ENCODE results near the gene LHX5.

DNA sequence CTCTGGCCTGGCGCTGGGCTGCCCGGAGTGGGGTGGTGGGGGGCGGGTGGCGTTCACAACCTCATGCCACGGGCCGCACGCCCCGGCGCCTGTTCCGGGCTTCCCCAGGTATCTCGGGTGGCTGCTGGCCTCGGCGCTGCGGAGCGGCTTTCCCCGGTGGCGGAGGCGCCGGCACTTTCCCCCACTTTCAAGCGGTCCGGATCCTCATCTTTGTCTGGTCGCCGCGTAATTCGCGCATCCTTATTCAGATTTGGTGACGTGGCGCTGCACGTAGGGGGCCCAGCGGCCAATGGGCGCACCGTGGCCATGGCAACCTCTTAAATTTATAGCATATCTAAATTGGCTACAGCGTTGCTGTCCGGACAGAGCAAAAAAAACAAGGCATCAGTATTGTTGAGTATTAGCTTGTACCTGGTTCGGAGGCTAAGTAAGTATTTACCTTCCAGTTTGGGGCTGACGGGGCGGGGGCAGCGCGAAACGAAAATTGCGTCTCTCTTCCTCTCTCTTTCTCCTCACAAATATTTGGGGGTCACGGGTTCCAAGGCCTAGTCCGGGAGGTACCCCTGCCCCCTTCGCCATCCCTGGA, at the start of gene LHX5:
Gene LHX5 (minus strand): TSS at position 216 of the 586 bp plus-strand sequence.
- RAMPAGE, long total RNA = no peak
- RRBS, 2 experiments = 18 to 29% methylated on average over 15 of the region's 44 CpGs
CAGE:
- cytosol, long polyA minus RNA = no peak
- cytosol, long polyA plus RNA = no peak
- long polyA plus RNA = no peak
- nucleolus, long total RNA = no peak
- nucleus, long polyA plus RNA = no peak
- nucleus, long total RNA = no peak

DNA sequence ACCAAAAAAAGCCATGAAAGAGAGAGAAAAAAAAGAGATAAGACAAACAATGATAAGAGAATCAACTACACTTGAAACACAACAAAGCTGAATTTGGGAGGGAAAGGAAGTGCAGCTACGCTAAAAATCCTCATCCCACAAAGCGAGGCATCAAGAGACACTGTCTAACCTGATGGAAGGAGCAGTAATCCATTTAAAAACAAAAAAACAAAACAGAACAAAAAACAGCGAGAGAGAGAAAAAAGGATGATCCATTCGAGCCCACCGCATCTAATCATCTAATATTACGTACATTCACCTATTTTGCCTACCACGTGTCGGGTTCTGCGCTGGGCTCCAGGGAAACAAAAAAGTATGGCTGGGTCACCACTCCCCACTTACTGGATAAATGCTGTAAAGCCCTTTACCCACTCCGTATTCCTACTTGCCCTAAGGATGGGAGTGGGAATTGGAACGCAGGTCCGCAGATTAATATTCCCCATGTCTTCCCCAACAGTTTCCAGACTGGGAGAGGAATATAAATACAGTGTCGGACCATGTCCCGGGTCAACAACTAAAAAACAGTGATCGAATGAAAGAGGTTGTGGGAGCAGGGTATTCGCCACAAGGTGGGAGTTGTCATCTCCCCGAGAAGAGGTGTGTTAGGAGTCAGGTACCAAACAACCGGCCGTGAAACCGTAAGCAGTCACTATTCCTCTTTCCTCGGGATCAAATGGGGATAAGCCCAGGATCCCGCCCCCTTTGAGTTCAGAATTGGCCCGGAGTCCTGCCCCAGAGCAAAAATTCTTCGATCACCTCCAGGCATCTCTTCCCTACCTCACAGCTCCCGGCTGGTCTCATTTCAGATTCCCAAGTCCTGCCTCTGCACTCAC, 569 bp downstream of the RBM19 start:
- RAMPAGE, long total RNA = no peak
- RRBS, 2 experiments = 2% methylated on average over 7 to 9 of the region's 25 CpGs
CAGE:
- cytosol, long polyA minus RNA = no peak
- cytosol, long polyA plus RNA = no peak
- long polyA plus RNA = no peak
- nucleolus, long total RNA = no peak
- nucleus, long polyA plus RNA = no peak
- nucleus, long total RNA = no peak

- RAMPAGE, long total RNA = no peak
- RRBS, 2 experiments = no CpG with 5 or more reads among the region's 39 CpGs
CAGE:
- cytosol, long polyA minus RNA = no peak
- cytosol, long polyA plus RNA = no peak
- long polyA plus RNA = no peak
- nucleolus, long total RNA = no peak
- nucleus, long polyA plus RNA = no peak
- nucleus, long total RNA = no peak
Measured at GRCh38 chr12:114669147-114669913, 14.6 kb downstream of the TBX3 start.

GRCh38 chr12:114681249-114682011, 2.5 kb downstream of the TBX3 start:
- RAMPAGE, long total RNA = no peak
- RRBS, 2 experiments = no CpG with 5 or more reads among the region's 15 CpGs
CAGE:
- cytosol, long polyA minus RNA = no peak
- cytosol, long polyA plus RNA = no peak
- long polyA plus RNA = no peak
- nucleolus, long total RNA = no peak
- nucleus, long polyA plus RNA = no peak
- nucleus, long total RNA = no peak

GRCh38 chr12:114933356-114933710, 249.4 kb upstream of the TBX3 start:
- RAMPAGE, long total RNA = no peak
- RRBS, 2 experiments = no CpG with 5 or more reads among the region's 2 CpGs
CAGE:
- cytosol, long polyA minus RNA = no peak
- cytosol, long polyA plus RNA = no peak
- long polyA plus RNA = no peak
- nucleolus, long total RNA = no peak
- nucleus, long polyA plus RNA = no peak
- nucleus, long total RNA = no peak

DNA sequence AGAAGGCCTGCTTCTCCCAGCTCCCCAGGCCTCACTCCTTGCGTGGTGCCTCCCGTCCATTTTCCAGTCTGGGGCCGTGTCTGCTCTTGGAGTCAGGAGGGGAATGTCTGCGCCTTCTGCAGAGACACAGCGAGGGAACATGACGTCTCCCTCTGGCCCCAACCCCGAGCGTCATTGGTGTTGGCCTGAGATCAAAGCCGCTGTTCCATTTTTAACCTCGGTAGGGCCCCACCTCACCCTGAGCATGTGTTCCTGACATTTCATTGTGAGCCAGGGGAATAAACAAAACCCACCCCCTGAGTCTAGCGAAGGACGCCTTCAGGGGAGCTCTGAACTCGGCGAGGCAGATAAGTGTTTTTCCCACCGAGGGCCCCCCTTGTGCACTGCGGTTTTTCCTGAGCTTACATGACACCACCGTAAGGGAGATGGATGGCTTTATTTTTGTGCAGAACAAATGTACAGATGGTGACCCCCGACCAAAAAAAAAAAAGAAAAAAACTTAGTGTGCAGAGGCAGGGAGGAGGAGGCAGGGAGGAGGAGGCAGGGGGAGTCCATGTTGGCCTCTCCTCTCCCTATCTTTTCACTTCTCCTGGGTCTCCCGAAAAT, 269.0 kb upstream of the TBX3 start:
- RAMPAGE, long total RNA = no peak
- RRBS, 2 experiments = no CpG with 5 or more reads among the region's 19 CpGs
CAGE:
- cytosol, long polyA minus RNA = no peak
- cytosol, long polyA plus RNA = no peak
- long polyA plus RNA = no peak
- nucleolus, long total RNA = no peak
- nucleus, long polyA plus RNA = no peak
- nucleus, long total RNA = no peak

GRCh38 chr12:115758749-115759448, 518.6 kb downstream of the MED13L start:
- RAMPAGE, long total RNA = no peak
- RRBS, 2 experiments = no CpG with 5 or more reads among the region's 8 CpGs
CAGE:
- cytosol, long polyA minus RNA = no peak
- cytosol, long polyA plus RNA = no peak
- long polyA plus RNA = no peak
- nucleolus, long total RNA = no peak
- nucleus, long polyA plus RNA = no peak
- nucleus, long total RNA = no peak

- RAMPAGE, long total RNA = no peak
- RRBS, 2 experiments = no CpG with 5 or more reads among the region's 8 CpGs
CAGE:
- cytosol, long polyA minus RNA = no peak
- cytosol, long polyA plus RNA = no peak
- long polyA plus RNA = no peak
- nucleolus, long total RNA = no peak
- nucleus, long polyA plus RNA = no peak
- nucleus, long total RNA = no peak
Measured at GRCh38 chr12:115982893-115983765, 294.4 kb downstream of the MED13L start.

GRCh38 chr12:116005493-116006306, 271.8 kb downstream of the MED13L start:
- RAMPAGE, long total RNA = no peak
- RRBS, 2 experiments = no CpG with 5 or more reads among the region's 8 CpGs
CAGE:
- cytosol, long polyA minus RNA = no peak
- cytosol, long polyA plus RNA = no peak
- long polyA plus RNA = no peak
- nucleolus, long total RNA = no peak
- nucleus, long polyA plus RNA = no peak
- nucleus, long total RNA = no peak

GRCh38 chr12:116123130-116124265, 154.0 kb downstream of the MED13L start:
- RAMPAGE, long total RNA = no peak
- RRBS, 2 experiments = no CpG with 5 or more reads among the region's 12 CpGs
CAGE:
- cytosol, long polyA minus RNA = no peak
- cytosol, long polyA plus RNA = no peak
- long polyA plus RNA = no peak
- nucleolus, long total RNA = no peak
- nucleus, long polyA plus RNA = no peak
- nucleus, long total RNA = no peak

DNA sequence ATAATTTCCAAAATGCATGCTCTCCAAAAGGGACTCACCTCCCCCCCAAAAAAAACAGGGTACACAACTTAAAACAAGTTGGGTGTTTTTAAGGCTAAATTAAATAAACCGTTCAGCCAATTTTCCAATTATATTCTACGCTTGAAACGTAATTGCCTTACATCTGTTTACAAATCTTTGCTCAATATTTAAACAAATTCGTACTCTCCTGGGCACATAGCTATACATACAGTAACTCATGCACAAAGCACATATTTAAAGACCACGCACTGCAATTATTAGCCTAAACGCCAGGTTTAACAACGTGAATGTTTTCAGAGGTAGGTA, 1.8 kb downstream of the MED13L start:
- RAMPAGE, long total RNA = no peak
- RRBS, 2 experiments = no CpG with 5 or more reads among the region's 7 CpGs
CAGE:
- cytosol, long polyA minus RNA = no peak
- cytosol, long polyA plus RNA = no peak
- long polyA plus RNA = no peak
- nucleolus, long total RNA = no peak
- nucleus, long polyA plus RNA = no peak
- nucleus, long total RNA = no peak

GRCh38 chr12:116506221-116507011, 52.8 kb upstream of the MAP1LC3B2 start:
- RAMPAGE, long total RNA = no peak
- RRBS, 2 experiments = no CpG with 5 or more reads among the region's 25 CpGs
CAGE:
- cytosol, long polyA minus RNA = no peak
- cytosol, long polyA plus RNA = no peak
- long polyA plus RNA = no peak
- nucleolus, long total RNA = no peak
- nucleus, long polyA plus RNA = no peak
- nucleus, long total RNA = no peak

- RAMPAGE, long total RNA = no peak
- RRBS, 2 experiments = no CpG with 5 or more reads among the region's 9 CpGs
CAGE:
- cytosol, long polyA minus RNA = no peak
- cytosol, long polyA plus RNA = no peak
- long polyA plus RNA = no peak
- nucleolus, long total RNA = no peak
- nucleus, long polyA plus RNA = no peak
- nucleus, long total RNA = no peak
Measured at GRCh38 chr12:116535115-116535825, 23.9 kb upstream of the MAP1LC3B2 start.

GRCh38 chr12:116551693-116552186, 7.4 kb upstream of the MAP1LC3B2 start:
- RAMPAGE, long total RNA = no peak
- RRBS, 2 experiments = no CpG with 5 or more reads among the region's 4 CpGs
CAGE:
- cytosol, long polyA minus RNA = no peak
- cytosol, long polyA plus RNA = no peak
- long polyA plus RNA = no peak
- nucleolus, long total RNA = no peak
- nucleus, long polyA plus RNA = no peak
- nucleus, long total RNA = no peak

- RAMPAGE, long total RNA = no peak
- RRBS, 2 experiments = no CpG with 5 or more reads among the region's 18 CpGs
CAGE:
- cytosol, long polyA minus RNA = no peak
- cytosol, long polyA plus RNA = start-site peak on the plus strand at chr12:116759942-116759957, 52 and 31 reads in 2 replicates
- long polyA plus RNA = start-site peak on the plus strand at chr12:116759938-116759965, 25 and 62 reads in 2 replicates
- nucleolus, long total RNA = start-site peak on the plus strand at chr12:116759950-116759954, 88 reads
- nucleus, long polyA plus RNA = no peak
- nucleus, long total RNA = no peak
Measured at GRCh38 chr12:116759679-116760336, 21.7 kb downstream of the RNFT2 start.

DNA sequence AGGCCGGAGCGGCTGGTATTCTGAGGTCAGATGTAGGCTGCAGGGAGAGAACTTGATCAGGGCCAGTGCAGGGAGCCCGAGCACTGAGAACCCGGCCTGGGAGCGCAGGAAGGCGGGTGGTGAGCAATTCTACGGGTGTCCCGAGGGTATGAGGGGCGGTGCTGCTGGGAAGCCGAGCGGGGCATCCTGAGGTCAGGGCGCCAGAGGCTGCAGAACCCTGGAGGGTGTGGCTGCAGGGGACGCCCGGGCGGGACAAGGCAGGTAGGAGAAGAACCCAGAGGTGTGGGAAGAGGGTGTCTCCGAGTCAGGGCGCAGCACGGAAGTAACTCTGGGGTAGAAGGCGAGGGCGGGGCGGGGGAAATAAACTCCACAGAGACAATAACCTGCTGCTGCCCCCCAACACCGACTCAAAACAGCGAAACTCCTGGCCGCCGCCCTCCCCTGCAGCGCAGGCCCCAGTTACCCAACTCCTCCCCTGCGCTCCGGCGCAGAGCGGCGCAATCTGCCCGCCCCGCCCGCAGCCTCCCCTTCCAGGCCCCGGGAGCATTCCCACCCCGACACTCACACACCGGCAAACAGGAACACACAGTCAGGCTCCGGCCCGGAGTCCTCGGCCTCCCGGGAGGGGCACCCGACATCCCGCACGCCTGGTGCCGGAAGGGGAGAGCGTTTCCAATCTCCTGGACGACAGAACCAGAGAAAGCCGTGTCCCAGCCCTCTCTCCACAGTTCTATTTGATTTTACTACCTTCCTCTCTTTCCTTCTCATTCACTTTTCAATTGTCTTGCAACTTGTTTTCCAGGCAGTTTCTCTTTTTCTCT, 2.5 kb downstream of the HRK start:
- RAMPAGE, long total RNA = no peak
- RRBS, 2 experiments = 3 to 6% methylated on average over 12 to 16 of the region's 48 CpGs
CAGE:
- cytosol, long polyA minus RNA = no peak
- cytosol, long polyA plus RNA = no peak
- long polyA plus RNA = no peak
- nucleolus, long total RNA = no peak
- nucleus, long polyA plus RNA = no peak
- nucleus, long total RNA = no peak

DNA sequence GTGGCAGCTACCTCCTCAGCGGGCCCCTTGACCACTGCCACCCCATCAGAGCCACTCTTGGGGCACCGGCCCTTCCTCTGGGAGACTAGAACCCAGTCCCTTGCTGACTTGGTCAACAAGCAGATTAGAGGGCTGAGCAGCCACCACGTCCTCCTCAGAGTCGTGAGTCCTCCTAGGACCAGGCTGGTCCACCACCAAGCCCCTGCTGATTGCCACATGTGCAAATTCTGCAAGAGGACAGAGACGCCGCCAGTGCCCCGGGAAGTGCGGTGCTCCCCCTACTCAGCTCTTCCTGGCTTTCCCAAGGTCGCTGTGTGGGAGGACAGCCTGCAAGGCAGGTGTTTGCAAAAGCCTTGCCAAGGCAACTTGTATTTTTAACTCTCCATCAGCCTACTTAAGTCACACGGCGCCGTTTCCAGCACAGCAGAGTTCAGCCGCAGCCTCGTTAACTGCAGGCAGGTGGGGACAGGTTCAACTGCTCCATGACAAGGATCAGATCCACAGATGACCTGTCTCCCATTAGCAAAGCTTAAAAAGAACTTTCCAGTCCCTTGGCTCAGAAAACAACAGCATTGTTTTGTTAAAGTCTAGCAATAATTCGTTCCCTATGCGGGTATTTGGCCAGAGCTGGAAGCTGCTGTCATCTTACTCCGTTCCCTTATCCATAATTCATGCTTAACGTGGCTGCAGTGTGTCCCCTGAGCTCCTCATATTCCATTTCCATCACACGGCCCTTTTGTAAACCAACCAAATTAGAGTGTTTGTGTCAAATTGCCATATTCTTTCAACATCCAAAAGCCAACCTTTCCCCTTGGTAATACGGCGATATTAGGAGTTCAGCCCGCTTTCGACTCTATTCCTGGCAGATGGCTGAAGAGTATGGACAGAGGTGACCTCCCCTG, 65.5 kb downstream of the TESC start:
- RAMPAGE, long total RNA = no peak
- RRBS, 2 experiments = no CpG with 5 or more reads among the region's 23 CpGs
CAGE:
- cytosol, long polyA minus RNA = no peak
- cytosol, long polyA plus RNA = no peak
- long polyA plus RNA = no peak
- nucleolus, long total RNA = no peak
- nucleus, long polyA plus RNA = no peak
- nucleus, long total RNA = no peak

DNA sequence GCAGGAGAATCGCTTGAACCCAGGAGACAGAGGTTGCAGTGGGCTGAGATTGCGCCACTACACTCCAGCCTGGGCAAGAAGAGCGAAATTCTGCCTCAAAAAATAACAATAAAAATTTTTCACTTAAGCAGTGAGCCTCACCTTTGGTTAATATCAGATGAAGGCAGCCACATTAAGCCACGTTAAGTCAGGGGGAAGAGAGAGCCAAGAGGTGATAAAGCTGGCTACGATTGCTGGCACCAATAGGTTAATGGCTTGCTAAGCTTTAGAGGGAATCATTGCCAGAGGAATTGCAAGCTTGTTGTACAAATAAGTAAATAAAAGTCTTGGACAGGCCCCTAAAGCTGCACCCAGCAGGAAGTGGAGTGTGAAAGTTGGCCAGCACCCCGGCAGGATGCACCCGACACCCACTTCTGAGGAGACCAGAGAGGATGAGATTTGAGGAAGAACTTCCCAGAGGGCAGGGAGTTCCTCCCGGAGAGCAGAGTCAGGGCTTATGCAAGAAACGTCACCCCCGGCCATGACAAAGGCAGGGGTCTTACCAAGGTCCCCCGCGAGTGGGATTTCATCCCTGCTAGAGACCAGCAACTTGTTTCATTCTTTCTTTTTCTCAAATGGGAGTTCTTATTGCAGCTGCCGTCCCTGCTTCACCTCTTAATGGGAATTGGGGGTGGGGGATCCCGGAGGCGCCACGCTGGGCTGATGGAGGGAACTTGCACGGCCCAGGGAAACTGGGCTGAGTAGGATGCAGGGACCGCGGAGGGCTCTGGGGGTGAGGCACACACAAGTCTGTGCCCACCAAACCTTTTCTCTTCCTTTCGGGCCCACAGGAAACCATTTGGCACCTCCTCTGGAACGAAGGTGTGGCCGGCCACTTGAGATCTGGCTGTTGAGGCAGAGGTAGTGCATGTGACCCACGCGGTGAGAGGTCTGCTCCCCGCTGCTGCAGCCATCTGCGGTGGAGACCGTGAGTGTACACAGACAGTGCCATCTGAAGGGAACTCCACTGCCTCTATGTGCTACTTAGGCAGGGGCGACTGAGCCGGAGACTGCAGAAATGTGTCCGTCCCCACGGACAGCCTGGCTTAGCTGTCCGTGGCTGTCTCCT, 41.7 kb upstream of the TESC start:
- RAMPAGE, long total RNA = no peak
- RRBS, 2 experiments = 67 to 70% methylated on average over 4 of the region's 32 CpGs
CAGE:
- cytosol, long polyA minus RNA = no peak
- cytosol, long polyA plus RNA = no peak
- long polyA plus RNA = no peak
- nucleolus, long total RNA = no peak
- nucleus, long polyA plus RNA = no peak
- nucleus, long total RNA = no peak

GRCh38 chr12:117155244-117155995, 34.9 kb downstream of the FBXO21 start:
- RAMPAGE, long total RNA = no peak
- RRBS, 2 experiments = 15 to 41% methylated on average over 12 to 15 of the region's 46 CpGs
CAGE:
- cytosol, long polyA minus RNA = no peak
- cytosol, long polyA plus RNA = no peak
- long polyA plus RNA = no peak
- nucleolus, long total RNA = no peak
- nucleus, long polyA plus RNA = no peak
- nucleus, long total RNA = no peak